Thoracic aorta endothelial cell (primary cell): ENCODE measurements around a stretch of chr6.

GRCh38 chr6:9503351-9504077 lies 911.4 kb downstream of the TFAP2A start:
- CAGE, long polyA plus RNA: no peak

- CAGE, long polyA plus RNA: no peak
Measured at GRCh38 chr6:10410974-10411397, 3.9 kb downstream of the TFAP2A start.

DNA sequence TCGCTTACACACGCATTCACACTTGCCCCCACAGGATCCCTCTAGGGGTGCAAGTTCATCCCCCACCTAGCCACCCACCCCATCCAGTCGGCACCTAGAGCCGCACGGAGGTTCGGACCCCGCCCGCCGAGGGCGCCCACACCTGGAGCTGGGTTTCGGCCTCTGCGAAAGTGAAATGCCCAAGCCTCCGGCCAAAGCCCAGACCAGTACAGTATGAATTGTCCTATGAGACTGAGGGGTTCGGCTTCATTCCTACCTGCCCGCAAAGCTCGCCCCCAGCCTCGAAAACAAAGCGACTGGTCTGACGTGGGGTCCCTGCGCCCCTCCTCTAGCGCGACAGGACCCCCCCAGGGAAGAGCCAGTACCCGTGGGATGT lies 1.6 kb downstream of the TFAP2A start:
- CAGE, long polyA plus RNA: no peak

- CAGE, long polyA plus RNA: no peak
Measured at GRCh38 chr6:10434545-10435216, 19.8 kb upstream of the TFAP2A start.

DNA sequence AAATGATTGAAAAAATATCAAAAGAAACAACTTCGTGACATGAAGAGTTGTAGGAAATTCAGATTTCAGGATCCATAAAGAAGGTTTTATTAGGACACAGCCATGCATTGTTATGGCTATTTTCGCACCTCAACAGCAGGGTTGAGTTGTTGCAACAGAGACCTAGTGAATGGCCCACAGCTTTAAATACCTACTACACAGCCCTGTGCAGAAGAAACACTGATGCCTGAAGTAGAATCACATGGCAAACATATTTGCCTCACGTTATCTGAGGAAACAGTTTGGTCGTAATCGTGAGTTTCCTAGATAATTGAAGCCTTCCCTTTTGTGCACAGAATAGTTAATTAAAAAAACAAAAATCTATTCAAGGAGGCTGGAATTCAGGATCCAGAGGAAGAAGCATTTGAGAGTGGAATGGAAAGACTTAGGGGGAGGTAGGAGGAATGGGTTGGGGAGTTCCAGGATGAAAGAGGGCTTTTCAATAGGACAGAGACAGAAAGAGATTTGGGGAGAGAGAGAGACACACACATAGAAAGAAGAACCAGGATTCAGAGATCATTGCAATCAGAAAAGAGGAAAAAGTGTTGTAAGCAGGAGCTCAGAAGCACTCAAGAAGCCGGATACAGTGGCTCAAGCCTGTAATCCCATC lies 55.2 kb downstream of the GCNT2 start:
- CAGE, long polyA plus RNA: no peak

DNA sequence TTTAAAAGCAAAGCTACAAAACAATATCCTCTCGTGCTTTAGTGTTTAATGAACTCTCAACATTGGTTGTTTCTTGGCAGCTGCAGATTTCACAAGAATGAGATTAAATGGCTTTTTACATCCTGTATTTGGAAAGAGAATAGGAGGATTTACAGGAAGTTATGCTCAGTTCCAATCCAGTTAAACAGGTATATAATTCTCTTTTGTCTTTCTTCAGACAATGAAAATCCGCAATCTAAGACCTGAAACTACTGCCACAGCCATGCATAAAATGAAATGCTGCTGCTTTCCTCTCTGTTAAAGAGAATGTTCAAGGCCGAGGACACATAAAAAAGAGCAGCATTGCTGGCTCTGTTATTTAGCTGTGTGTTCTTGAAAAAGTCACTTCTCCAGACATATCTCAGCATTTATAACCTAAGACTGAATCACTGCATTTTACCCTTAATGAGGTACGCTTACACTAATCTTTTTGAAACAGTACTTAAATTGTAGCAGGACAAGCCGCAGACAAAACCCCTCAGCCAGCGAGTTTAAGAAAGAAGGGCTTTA lies 3.6 kb downstream of the C6orf52 start:
- CAGE, long polyA plus RNA: no peak

GRCh38 chr6:10792095-10792807 lies 44.6 kb downstream of the TMEM14B start:
- CAGE, long polyA plus RNA: no peak

DNA sequence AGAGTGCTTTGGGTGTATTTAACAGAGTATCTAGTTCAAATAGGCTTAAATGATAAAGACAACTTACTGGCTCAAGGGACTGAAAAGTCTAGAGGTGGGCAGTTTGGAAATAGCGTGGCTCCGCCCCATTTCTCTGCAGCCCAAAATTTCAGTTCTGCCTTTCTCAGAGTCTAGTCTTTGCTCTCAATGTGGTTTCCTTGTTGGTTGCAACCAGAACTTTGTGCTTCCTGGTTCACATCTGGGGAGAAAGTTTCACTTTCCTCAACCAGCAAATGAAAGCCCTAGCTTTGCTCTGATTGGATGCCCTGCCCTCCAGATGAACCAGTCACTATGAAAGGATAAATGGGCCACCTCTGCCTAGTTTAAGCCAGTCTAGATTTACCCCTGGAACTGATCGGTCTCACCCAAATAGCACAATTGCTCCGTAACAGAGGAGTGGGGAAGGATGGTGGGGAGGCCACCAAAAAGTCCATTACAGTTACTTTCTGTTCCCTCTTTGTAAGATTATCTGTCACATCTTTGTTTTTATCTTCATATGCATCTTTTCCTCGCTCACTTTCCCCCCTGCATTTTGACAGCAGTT lies 15.0 kb downstream of the SYCP2L start:
- CAGE, long polyA plus RNA: no peak

DNA sequence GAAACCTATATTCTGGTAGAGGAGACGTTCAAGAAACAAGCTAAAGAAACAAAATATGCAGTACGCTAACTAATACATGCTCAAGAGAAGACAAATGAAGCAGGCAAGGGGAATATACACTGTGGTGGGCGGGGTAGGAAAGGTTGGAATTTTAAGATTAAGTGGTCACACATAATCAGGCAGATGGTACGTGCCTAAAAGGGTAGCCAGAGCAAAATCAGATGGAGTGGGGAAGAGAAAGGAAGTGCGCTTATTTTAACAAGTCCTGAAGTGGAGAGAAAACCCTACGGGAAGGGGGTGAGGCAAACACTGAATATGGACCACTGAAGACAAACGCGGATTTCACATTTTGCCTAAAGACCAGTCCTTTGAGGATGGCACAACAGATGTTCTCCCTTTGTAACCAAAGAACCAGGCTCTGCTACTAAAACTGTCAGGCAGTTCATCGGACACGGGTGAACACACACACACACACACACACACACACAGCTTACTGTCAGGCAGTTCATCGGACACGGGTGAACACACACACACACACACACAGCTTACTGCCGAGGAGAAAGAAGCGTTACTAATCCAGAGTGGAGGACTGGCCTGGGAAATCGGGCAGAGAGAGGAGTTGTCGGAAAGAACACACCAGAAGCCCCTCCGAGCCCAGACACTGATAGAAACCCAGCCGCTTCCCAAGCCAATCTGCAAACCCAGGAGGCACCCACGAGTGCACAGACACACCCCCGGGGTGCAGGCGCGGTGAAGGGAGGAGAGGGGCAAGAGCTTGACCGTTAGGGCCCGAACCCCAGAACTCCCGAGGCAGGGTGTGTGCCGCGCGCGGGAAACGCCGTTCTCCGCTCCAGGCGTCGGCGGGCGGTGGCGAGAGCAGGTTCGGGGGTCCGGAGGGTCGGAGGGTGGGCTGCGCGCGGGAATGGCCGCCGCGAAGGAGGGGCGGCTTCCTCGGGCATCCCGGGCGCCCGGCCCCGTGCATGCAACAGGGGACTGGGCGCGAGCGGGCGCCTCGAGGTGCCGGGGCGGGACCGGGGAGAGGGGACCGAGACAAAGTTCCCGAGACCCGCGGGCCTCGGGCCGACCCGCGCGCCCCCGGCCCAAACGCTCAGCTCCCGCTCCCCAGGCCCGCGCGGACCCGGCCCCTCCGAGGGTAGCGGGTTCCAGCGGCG lies 773 bp downstream of the ELOVL2 start:
- CAGE, long polyA plus RNA: no peak

DNA sequence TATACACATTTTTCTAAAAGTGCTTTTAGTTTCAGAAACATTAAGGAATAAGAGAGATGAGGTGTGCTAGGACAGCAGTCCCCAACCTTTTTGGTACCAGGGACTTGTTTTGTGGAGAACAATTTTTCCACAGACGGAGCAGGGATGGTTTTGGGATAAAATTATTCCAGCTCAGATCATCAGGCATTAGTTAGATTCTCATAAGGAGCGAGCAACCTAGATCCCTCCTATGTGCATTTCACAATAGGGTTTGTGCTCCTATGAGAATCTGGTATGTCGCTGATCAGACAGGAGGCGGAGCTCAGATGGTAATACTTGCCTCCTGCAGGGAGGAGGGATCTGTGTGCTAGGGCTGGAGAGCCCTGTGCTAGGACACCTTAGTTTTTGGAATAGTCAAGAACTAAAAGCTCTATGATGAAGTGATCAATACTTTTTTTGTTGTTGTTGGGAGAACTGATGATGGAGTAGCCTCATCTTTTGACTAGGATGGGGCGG lies 2.5 kb downstream of the SMIM13 start:
- CAGE, long polyA plus RNA: no peak

GRCh38 chr6:11143808-11144199 lies 32.3 kb upstream of the ERVFRD-1 start:
- CAGE, long polyA plus RNA: no peak

GRCh38 chr6:11194874-11195192 lies 37.6 kb downstream of the NEDD9 start:
- CAGE, long polyA plus RNA: no peak

DNA sequence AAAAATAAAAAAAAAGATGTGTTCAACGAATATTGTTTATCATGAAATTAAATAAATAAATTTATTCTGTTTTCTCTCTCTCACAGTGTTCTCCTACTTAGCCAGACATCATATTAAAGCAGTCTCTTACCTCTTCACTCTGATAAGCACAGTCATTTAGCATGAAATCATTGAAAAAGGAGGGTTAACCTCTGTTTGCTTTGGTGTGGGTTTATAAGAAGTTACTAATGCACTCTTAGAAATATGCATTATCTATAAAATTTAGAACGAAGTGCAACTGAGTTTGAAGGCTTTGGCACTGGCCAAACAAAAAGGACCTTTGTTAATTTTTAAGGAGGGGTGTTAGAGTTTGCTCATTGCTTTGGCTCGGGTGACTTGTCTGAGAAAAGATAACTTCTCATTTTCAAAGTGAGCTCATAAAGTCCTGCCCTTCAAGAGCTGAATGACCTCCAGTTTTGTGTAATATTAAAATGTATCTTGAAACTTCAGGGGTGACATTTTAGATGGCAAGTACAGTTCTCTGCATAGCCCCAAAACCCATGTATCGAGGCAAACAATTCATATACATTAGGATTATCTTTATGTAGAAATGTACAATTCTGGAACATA lies 25.9 kb downstream of the NEDD9 start:
- CAGE, long polyA plus RNA: no peak

- CAGE, long polyA plus RNA: no peak
Measured at GRCh38 chr6:11217981-11218601, 14.4 kb downstream of the NEDD9 start.

DNA sequence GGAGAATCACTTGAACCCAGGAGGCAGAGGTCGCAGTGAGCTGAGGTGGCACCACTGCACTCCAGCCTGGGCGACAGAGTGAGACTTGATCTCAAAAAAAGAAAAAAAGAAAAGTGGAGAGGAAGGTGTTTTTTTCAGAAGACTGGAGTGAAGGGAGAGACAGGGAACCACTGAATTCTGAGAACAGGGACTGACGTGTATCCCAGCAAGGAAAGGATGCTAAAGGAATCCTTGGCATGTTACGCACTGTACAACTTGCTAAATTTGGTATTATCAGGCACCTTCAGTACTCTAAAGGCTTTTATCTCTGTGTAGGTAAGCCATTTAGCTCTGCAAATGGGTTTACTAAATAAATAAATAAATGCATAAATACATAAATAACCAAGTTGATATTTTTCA lies 4.0 kb downstream of the NEDD9 start:
- CAGE, long polyA plus RNA: no peak

DNA sequence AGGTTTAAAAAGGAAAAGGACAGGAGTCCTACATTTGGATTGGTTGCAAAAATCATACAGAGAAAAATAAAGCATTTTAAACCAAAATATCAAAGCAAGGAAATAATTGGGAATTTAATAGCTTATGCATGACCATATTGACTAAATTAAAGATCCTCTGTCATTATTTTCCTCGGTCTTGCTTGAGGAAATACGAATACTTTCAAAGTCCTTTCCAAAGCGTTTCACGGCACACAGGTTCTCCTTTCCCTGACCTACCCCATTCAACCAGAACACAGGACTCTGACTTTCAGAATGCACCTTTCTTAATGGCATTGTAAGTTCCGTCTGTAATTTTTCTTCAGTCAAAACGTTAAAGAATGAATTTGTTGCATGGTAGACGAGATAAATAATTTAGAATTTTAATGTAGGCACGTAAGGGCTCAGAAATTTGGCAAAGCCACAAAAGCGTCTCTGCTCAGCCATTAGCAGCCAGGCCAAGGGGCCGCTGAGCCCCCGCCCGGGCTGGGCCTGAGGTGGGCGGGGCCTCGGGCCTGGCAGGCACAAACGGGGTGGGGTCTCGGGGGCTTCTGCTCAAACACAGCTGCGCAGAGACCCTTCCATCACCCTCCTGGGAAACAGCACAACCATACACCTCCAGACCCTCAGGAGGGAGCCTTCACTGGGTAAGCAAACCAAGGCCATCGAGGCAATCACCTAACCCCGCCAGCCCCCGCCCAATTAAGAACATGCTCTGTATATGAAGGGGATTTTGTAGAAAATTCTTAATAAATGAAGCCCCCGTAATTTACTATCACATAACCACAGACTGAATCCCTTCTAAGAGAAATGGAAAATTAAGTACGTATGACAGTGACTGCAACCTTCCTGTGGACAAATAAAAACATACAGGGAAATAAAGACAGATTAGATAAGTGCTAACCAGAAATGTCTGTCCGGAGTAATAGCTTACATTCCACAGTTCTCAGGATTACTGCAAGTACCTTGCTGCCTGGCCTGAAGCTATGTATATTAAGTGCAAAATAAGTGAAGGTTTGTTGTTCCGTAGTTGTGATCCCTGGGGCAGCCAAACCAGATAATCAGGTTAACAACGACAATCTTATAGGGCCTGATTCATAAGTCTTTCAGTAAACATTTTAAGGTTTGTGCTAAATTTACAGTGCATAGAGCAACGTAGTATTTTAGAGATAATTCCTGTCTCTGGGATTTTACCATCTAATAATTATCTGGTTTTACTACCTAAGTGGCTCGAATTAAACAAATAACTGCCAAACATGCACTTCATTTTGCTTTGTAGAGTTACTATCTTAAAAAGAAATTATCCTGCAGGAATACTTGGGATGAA lies 3.1 kb downstream of the NEDD9 start:
- CAGE, long polyA plus RNA: no peak

DNA sequence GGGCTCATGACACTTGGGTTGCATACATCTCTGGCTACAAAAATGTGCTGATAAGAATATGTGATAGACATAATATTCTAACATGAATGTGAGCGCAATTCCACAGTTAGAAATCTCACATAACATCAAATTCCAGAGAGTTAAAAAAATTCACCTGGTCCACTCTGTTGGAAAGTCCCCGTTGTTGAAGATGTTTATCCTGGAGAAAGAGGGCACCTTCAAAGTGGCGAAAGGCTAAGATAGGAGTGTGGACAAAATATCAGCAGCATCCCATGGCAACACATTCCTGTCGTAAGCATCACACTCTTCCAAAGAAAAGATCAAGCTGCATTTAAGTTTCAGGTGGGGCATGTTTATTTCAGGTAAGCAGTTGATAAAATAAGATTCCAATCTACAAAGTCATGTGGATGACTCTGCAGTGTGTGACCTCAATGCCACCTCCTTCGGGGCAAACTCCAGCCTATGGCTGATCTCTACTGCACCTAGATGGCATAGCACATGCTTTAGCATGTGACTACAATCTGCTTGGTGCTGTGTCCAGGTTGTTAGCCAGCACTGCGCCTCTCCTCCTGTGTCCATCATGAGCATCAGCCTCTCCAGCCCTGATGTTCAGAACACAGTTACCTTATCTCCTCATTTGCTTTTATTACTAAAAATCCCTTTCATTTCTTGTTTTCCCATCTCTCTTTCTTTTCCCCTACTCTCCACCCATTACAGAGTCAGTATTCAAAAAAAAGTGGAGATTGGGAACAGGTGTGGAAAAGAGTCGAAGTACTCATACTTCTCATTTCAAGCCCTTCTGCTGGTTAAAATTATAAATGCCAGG lies 111.9 kb upstream of the NEDD9 start:
- CAGE, long polyA plus RNA: no peak

GRCh38 chr6:11389477-11390594 lies 147.7 kb upstream of the TMEM170B start:
- CAGE, long polyA plus RNA: no peak

- CAGE, long polyA plus RNA: no peak
Measured at GRCh38 chr6:11410851-11411229, 126.7 kb upstream of the TMEM170B start.

GRCh38 chr6:11416354-11416639 lies 121.3 kb upstream of the TMEM170B start:
- CAGE, long polyA plus RNA: no peak